Cardiac atrium fibroblast (primary cell): Measurements from ENCODE around the genes SIRPA and STK35.

DNA sequence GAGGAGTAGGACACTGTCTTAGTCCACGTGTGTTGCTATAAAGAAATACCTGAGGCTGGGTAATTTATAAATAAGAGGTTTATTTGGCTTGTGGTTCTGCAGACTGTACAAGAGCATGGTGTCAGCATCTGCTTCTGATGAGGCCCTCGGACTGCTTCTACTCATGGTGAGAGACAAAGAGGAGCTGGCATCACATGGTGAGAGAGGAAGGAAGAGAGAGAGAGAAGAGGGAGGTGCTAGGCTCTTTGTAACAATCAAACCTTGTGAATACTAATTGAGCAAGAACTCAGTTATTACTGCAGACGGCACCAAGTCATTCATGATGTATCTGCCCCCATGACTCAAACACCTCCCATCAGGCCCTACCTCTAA lies 6.3 kb upstream of the SIRPG start:
- RAMPAGE, long total RNA: no peak

DNA sequence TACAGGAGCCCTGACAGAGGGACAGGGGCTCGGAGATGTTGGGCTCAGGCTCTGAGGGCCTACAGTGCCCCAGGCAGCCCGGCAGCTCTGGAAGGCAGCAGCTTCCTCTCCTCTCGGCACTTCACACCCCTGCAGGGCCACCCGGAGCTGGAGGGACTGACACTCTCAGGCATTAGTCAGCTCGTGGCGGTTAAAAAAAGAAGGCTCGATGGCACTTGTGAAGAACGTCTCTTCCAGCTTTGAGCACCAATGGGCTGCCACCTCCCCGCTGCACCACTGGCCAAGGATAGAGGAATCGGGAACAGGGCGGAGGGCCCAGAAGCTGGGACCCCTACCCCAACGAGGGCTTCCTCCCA lies 62.5 kb upstream of the SIRPA start:
- RAMPAGE, long total RNA: no peak

- RAMPAGE, long total RNA: no peak
These were observed 2.9 kb upstream of the SIRPA start for GRCh38 chr20:1891966-1893033.

GRCh38 chr20:1894888-1895458 lies at the start of gene SIRPA:
TSS of gene SIRPA (plus strand) at chr20:1895407.
- RAMPAGE, long total RNA: no peak

- RAMPAGE, long total RNA: no peak
These were observed 48.5 kb downstream of the SIRPA start for GRCh38 chr20:1943528-1944208.

- RAMPAGE, long total RNA: no peak
These were observed at the start of gene STK35 for GRCh38 chr20:2101441-2102491. TSS of gene STK35 (plus strand) at chr20:2101827.

GRCh38 chr20:2114373-2114899 lies 12.8 kb downstream of the STK35 start:
- RAMPAGE, long total RNA: no peak

- RAMPAGE, long total RNA: no peak
These were observed 73.9 kb upstream of the TGM3 start for GRCh38 chr20:2221936-2222269.

- RAMPAGE, long total RNA: no peak
These were observed 7.9 kb downstream of the SNRPB start for GRCh38 chr20:2462469-2463303.

DNA sequence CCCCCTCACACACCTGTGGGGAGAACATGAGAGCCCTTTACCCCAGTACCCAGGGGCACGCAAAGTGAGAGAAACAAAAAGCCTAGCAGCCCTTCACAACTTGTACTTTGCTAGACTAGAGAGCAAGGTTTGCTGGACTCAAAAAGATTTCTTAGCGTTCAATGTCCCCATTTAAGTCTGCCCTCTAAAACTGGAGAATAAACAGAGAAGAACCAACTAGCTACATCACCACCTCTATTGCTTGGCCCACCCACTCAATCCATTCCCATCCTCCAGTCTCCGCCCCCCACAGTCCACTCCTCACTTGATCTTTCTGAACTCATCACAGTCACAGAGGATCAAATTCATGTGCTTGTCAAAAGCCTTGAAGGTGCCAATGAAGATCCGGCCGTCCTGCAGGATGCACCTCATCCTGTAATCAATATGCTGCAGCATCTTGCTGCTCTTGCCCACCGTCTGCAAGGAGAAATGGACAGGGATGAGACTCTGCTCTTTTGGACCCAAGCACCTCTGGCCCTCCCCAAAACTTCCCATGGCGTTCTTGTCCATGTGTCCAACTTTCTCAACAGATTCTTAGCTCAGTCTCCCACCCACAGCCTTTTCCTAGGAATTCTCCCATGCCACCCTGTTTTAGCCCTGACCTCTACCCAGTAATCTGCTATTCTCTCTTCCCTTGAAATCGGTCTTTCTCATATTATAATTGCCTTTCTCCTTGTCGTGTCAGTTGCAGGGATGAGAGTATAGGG lies 3.1 kb downstream of the SNRPB start:
- RAMPAGE, long total RNA: no peak

GRCh38 chr20:2558771-2559330 lies 22.5 kb downstream of the TMC2 start:
- RAMPAGE, long total RNA: no peak

- RAMPAGE, long total RNA: no peak
These were observed 472 bp downstream of the IDH3B start for GRCh38 chr20:2663436-2664052.

- RAMPAGE, long total RNA: no peak
These were observed 551 bp downstream of the EBF4 start for GRCh38 chr20:2692906-2693755.

- RAMPAGE, long total RNA: no peak
These were observed 49.7 kb downstream of the CPXM1 start for GRCh38 chr20:2750414-2751434.

GRCh38 chr20:2754559-2755274 lies 45.7 kb downstream of the CPXM1 start:
- RAMPAGE, long total RNA: no peak

DNA sequence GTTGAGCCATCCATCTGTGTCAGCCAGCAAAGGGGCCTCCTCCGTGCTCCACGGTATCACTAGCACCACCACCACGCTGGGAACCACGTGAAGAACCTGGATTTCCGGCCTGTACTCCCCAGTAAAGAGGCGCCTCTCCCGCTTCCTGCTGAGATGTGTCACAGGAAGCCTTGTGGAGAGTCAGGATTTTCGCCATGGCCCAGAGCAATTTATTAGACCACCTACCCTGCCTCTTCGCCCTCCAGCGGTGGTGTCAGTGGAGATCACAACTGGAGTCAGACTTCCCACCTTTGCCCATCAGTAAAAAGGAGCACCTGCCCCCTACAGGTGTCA lies 28.7 kb downstream of the CPXM1 start:
- RAMPAGE, long total RNA: no peak

GRCh38 chr20:2871607-2872144 lies 1.6 kb upstream of the PTPRA start:
- RAMPAGE, long total RNA: no peak

GRCh38 chr20:2982958-2983587 lies 60.3 kb upstream of the GNRH2 start:
- RAMPAGE, long total RNA: no peak

GRCh38 chr20:3032601-3033101 lies 10.8 kb upstream of the GNRH2 start:
- RAMPAGE, long total RNA: no peak

DNA sequence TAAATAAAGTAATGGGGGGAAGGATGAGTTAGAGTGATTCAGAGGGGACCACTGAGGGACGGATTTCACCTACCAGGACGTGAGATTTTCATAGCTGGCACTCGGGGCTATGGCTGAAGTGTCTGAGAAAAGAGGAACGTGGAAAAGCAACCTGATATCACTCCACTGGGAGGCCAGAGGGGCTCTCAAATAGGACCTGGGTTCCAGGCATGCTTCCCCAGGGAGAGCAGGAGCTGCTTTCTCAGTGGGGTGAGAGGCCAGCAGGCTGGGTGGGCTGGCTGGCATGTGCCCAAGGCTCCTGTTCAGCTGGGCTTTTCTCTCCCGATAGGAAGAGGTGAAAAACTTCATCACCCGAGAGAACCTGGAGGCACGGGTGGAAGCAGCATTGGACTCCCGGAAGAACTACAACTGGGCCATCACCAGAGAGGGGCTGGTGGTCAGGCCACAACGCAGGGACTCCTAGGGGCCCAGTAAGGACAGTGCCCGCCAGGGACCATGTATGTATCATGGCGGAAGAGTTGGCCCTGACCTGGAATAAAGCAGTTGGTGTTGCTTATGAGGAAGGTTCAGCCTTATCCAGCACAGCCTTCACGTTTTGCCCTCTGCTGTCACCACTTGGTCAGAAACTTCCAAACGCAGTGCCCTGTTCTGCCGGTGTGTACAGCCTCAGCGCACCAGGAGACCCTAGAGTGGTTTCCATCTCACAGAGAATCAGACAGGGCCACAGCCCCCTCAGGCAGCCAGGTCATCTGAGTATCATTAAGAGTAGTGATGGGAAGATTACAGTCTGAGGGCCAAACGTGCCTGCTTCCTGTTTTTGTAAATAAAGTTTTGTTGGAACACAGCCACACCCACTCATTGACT lies 1.8 kb downstream of the MRPS26 start:
- RAMPAGE, long total RNA: no peak